ENCODE data around the gene RPSA.

- PRO-cap = bidirectional peak, plus-strand start at chr3:38455141, minus-strand start at chr3:38454992
Measured at GRCh38 chr3:38455019-38455489, 1.4 kb downstream of the ACVR2B start.

DNA sequence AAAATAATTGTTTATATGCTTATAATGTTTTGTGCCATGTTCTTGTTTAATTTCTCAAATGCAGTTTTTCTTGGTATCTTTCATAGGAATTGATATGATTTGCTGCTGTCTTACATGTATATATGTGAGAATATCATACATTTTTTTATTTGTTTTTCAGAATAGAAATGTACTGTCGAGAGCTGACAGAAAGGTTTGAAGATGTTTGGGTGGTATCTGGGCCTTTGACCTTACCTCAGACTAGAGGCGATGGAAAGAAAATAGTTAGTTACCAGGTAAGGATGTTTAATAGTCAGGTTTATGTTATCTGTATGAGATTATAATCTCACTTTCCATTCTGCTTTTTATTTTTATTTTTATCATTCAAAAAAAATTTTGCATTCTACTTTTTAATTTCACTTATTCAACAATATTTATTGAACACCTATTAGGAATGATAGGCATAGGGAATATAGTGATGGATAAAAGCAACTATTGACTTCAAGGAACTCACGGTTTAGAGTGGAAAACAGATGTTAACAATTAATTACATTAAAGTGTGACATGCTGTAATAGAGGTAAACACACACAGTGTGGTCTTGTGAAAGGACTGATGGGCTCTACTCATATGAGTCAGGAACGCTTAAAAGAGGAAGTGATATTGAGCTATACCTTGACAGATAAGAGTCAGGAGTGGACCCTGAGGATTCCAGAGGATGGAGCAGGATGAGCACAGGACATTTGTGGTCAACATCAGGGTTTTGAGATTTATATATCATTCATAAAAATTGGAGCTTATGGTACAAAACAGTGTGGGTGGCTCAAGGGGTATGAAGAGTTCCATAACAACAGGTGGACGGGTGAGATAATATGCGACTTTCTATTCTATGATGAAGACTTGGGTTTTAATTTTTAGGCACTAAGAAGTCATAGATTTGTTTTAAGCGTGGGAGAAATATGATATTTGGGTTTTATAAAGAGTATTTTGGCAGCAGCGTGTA lies 10.8 kb downstream of the EXOG start:
- PRO-cap = no peak

DNA sequence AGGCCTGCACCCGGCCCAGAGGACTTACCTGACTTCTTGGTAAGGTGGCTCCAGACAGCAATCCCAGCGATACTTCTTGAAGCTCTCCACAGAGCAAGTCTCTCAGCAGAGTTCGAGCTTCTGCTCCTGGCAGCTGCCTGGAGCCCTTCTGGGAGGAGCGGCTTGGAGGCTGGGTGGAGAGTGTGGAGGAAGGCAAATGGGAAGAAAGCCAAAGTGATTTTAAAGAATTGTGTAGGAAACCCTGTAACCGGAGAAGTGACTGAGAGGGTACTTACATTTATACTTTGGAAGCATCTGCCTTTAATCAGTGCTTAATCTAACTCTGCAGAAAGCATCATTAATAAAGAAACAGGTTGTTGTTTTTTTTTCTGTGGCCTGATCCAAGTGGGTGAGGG lies 91.5 kb downstream of the SCN11A start:
- PRO-cap = no peak

- PRO-cap = no peak
Measured at GRCh38 chr3:39094194-39094616, 13.2 kb downstream of the GORASP1 start.

DNA sequence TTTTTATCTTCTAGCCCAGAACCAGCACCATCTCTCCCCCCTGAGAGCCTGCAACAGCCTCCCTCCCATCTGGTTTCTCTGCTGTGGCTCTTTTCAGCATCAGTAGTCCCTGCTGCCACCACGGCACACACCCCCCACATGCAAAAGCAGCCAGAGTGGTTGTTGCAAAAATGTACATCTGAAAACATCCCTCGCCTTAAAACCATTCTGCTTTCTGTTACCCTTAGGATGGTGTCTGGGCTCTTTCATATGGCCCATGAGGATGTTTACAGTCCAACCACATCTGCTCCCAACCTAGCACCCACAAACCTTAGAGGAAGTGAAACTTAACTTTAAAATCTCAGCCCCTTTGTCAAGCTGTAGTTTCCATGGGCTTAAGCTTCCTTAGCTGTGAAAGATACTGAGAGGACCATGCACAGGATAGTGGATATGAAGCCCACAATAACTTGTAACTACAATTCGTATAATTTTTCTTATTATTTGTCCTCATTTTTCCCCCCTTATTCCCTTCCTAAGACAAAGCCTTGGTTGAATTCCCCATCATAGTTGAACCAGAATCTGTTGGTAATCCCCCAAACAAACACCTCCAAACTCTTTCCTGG lies 914 bp downstream of the TTC21A start:
- PRO-cap = bidirectional peak, plus-strand start at position 205 of the sequence, minus-strand start at position 219 of the sequence

DNA sequence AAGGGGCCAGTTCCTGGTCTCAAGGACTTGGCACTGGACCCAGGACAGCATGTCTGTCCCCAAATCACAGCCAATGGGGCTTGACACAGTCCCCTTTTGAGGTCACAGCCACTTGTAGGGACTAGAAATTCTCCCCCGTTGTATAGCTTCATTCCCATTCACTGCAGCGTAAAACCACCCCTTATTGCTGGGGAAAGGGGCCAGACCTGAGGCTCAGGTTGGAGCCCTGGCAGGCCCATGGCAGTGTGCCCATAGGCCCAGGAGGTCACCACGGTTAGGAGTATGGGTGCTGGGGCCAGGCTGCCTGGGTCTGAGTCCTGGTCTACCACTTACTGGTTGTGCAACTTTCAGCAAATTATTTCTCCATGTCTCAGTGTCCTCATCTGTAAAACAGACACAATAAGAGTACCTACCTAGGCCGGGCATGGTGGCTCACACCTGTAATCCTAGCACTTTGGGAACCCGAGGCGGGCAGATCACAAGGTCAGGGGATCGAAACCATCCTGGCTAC lies 18.0 kb downstream of the CSRNP1 start:
- PRO-cap = no peak

DNA sequence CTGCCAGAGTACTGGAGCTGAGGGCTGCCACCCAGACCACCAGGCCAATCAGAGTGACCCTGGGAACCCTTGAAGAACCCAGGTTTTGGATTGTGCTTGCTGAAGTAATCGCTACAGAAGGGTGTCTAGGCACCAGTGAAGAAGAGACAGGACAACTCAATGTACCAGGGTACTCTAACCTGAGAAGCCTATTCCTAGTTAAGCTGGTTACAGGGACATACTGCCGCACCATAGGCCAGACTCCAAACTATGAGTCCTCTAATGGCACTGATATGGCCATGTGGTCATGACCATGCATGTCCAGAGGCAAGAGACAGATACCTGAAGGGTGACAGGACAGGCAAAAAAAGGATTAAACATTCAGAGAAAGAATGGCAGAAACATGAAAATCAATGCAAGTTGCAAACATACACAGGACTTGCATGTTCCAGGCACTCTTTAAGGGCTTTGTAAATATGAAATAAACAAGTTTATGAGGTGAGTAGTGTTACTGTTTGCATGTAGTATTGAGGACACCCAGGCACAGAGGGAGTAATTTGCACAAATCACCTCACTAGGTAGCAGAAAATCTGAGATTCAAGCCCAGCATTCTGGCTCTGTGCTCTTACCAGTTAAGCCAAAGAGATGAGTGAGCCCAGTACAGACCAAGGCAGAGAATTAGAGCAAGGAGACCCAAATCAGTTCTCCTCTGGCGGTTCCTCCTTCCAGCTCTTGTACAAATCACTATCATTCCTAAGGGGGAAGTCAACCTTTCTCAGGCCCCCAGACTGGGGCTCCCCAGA lies 12.7 kb downstream of the CSRNP1 start:
- PRO-cap = no peak

DNA sequence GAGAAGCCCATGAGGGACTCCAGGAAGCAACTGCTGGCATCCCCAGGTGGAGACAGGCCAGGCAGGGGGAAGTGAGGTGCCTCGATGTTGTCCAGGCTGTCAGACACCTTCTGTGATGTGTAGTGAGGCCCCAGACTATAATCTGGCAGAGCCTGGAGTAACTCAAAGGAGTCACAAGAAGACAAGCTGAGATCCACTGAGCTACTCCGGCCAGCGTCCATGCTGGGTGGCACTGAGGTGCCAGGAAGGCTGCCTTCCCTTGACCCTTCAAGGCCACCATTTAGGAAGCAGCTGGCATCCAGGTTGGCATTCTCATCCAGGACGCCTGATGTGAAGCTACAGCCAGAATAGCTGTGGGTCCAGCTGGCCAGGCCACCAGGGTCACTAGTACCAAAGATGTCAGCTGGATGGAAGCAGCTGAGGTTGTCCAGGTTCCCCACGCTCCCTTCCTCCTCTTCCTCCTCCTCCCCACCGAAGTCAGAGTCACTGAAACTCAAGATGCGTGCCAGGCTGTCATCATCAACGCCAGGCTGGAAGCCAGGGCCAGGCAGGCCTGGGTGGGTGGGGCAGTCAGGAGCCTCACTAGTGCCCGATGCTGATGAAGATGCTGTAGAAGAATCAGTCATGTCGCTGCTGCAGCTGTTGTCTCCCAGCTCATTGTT lies 10.1 kb downstream of the CSRNP1 start:
- PRO-cap = no peak

DNA sequence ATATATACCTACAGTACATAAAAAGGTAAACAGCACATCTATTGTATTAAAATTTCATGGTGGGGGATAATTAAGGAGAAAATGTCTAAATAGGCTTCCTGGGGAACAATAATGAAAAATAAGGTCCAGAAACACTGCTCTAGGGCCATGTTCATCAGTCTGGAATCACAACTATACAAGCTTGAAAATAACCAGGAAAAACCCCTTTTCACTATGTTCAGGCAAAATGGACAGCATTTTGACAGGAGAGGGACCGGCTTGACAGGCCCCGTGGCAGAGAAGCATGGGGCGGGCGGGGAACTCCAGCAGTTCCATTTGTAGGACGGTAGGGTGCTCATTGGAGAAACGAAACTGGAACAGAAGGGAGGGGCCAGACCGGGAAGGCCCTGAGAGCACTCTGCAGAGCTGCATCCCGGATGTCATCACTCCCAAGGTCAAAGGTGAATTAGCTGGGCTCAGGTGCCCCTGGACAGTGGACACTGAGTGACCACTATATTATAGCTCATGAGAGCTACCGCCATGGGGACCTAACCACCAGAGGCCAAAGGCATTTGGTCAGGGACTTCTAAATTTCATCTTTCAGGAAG lies 7.4 kb downstream of the CSRNP1 start:
- PRO-cap = no peak

DNA sequence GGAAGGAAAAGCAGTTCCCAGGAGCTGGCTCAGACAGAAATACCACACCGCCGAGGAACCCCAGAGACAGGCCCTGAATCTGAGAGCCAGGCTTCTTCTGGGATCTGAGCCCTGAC lies 2.3 kb downstream of the CSRNP1 start:
- PRO-cap = no peak

DNA sequence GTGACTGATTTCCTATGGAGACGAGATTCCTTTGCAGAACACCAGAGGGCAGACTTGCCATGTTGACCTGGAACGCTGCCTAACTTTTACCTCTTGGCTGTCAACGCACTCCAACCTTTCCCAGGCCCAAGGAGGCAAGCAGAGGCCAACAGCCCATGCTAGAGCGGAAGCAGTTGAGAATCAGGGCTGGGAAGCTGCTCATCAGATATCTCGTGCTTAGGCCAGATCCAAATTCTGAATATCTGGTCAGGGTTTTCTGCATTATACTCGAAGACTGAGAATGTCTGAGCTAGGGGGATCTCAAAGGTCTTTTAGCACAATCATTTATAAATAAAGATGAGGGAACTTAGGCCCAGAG lies 2.5 kb downstream of the XIRP1 start:
- PRO-cap = no peak

DNA sequence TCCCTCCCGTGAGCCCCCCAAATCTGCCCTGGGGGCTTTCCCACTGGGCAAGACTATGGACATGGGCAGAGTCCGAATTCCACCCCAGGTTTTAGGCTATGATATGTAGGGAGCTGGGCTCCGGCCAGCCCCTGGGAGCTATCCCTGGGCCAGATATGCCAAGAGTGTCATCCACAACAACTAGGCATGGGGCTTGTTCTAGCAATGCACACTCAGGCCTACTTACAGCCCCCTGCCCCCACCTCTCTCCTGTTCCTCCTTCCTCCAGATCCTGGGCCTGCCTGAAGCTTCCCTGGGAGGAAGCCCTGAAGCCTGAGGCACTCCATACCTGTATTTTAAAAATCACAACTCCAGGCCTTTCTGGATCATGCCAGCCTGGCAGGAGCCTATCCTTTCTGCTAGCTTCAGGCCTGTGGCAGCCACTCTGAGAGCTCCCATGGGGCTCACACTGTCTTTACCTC lies 550 bp downstream of the XIRP1 start:
- PRO-cap = no peak

GRCh38 chr3:39237108-39237378 lies 42.8 kb downstream of the CX3CR1 start:
- PRO-cap = no peak

GRCh38 chr3:39290141-39290629 lies 10.3 kb upstream of the CX3CR1 start:
- PRO-cap = no peak

DNA sequence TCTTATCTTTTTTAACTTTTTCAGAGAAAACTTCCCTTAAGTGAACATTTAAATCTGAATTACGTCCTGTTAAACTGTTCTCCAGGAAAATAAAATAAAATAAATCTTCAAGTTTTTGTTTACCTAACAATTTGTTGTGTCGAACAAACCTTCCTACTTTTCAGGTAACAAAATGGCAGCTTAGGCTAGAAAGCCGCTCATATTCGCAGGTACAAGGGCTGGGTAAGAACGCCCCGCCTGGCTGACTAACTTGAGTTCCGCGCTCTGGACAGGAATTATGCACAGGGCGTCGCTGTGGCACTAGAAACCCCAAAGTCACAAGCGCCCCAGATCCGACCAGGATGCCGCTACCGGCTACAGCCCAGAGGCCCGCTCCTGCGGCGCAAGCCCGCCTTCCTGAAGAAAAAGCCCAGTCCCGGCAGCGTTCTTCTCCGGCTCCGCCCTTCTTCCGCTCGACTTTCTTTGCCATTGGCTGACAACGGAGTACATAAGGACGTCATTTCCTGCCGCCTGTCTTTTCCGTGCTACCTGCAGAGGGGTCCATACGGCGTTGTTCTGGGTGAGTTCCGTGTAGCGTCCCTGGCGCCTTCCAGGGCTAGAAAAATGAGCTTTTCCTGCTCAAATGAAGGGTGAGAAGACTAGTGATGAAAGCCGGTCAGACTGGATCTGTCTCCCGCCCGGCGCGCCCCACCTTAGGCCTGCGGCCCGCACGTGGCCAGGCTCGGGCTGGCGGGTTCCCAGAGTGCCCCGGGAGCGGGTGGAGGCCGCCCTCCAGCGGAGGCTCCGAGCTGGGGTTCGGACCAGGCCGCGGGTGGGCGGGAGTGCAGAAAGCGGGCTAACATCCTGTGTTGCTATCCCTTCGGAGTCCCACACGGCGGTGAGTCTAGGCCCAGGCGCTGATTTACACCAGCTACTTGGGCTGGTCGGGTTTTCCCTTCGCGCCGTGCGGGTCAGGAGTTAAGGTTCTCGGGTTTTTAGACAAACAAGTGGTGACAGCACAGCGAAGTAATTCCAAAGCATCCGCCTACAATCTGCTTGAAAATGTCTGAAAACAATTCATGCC lies at the start of gene RPSA:
Gene RPSA (plus strand): TSS at position 515 of the 1,063 bp plus-strand sequence.
- PRO-cap = bidirectional peak, plus-strand start at position 515 of the sequence, minus-strand start at position 398 of the sequence; unidirectional peak, plus-strand start at position 870 of the sequence

- PRO-cap = no peak
Measured at GRCh38 chr3:39757265-39757803, 52.1 kb upstream of the MYRIP start.

DNA sequence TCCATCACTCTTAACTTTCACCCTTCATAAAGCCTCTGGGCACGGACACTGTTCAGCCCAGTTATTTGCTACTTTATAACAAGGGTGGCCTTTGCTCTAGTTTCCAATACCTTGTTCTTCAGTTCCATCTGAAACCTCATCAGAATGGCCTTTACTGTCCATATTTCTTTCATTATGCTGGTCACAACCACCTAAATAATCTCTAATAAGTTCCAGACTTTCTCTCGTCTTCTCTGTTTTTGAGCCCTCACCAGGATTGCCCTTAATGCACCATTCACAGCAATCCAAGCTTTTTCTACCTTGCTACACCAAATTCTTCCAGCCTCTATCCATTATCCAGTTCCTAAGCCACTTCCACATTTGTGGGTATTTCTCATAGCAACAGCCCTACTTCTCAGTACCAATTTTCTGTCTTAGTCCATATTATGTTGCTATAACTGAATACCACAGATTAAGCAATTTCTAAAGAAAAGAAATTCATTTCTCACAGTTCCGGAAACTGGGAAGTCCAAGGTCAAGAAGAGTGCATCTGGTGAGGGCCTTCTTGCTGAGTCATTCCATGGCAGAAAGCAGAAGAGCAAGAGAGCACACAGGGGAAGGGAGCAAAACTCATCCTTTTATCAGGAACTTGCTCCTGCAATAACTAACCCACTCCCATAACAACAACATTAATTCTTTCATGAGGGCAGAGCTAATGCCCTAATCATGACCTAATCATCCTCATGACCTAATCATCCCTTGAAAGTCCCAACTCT lies 9.8 kb upstream of the EIF1B start:
- PRO-cap = no peak

GRCh38 chr3:40308616-40309611 lies 593 bp upstream of the EIF1B start:
- PRO-cap = bidirectional peak, plus-strand start at chr3:40309684, minus-strand start at chr3:40309512

- PRO-cap = no peak
Measured at GRCh38 chr3:40444137-40444503, 13.0 kb upstream of the RPL14 start.

DNA sequence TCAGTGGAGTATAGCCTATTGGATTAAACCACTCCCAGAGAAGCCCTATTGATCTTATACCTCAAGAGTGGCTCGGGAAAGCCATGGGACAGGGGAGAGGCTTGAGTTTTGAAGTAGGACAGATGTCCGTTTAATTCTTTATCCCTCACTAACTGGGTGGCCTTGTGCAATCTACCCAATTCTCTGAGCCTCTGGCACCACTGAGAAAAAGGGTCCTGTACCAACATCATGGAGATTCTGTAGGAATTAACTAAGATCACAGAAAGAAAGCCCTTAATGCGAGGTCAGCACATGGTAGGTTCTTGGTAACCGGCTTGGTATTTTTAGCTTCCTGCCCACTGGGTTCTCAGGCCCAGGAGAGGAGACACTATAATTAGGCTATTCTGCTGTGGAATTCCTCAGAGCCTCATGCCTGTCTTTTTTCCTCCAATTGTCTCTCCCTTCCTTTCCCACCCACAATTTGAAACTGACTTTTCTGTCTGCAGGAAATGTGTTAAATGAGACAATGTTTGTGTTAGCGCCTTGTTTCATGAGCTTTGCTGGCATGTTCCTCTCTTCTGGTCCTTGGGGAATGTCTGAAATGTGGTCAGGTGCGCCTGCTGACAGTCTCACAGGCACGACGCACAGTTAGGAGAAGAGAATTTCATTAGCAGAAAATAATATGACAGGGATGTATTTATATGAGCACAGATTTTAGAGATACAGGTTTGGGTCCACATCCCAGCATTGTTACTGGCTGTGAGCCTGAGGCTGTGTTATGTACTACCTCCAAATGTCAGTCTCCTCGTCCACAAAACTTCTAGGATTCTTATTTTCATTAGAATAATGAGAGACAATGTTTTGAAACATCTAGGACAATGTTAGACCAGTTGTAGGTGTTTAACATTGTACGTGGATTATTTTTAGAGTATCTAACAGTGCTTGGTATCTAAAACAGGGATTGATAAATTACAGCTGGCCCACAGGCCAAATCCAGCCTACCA lies 223.6 kb upstream of the CTNNB1 start:
- PRO-cap = no peak